A673 (cell line): ENCODE measurements around the gene MPI.

DNA sequence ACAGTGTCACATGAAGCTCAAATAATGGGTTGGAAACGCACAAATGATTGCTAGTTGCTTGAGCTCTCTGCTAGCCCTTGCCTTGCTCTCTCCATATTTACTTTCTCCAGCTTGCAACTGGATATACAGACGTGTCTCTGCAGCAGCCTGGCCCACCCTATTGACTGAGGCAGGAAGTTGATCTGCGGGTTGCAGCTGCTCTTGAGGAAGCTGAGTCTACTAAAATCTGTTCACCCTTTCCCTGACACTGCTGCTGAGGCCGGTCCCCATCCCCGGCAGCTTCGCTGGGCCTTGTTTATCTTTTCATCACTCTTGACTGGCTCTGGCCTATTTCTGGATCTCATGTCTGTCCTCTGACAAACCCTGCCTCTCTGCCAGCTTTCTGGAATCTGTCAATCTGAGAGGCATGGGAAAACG lies 16.6 kb upstream of the ISLR start:
- PRO-cap = no peak

- PRO-cap = no peak
Measured at GRCh38 chr15:74174752-74175401, 1.4 kb downstream of the ISLR start.

DNA sequence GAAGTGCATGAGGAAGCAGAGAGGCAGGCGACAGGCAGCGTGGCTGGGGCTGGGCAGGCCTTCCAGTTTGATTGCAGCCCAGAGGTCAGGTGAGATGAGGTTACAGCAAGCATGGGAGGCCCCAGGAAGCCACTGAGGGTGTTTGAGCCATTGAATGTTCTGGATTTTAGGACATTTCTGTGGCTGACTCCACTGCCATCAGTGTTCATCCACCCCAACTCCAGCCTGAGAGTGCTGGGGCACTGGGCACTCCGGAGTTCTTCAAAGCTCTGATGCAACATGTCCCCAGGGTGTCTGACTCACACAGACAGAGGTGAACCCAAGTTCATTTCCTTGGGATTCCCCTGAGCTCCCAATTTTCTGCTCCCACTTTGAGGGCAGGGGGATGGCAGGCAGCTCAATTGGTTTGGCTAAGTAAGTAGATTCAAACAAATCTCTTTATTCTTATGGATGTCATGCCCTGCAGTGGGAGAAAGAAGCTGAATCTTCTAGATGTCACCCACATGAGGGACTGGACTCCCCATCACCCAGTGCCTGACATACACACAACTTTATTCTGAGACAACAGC lies 2.2 kb downstream of the STRA6 start:
- PRO-cap = no peak

DNA sequence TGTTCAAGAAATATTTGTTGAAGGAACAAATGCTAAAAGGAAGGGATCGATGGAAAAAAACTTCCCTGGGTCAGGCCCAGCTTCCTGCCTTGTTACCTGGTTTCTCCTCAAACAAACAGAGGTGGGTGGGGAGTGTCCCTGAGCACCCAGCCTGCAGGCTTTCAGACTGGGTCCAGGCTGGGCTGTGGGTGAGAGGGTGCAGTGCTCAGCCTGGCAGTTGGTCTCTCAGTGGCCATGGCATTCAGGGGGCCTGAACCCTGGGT lies 14.4 kb upstream of the STRA6 start:
- PRO-cap = no peak

GRCh38 chr15:74382089-74382481 lies 14.6 kb upstream of the CYP11A1 start:
- PRO-cap = no peak

- PRO-cap = no peak
Measured at GRCh38 chr15:74417157-74417681, 16.5 kb downstream of the SEMA7A start.

DNA sequence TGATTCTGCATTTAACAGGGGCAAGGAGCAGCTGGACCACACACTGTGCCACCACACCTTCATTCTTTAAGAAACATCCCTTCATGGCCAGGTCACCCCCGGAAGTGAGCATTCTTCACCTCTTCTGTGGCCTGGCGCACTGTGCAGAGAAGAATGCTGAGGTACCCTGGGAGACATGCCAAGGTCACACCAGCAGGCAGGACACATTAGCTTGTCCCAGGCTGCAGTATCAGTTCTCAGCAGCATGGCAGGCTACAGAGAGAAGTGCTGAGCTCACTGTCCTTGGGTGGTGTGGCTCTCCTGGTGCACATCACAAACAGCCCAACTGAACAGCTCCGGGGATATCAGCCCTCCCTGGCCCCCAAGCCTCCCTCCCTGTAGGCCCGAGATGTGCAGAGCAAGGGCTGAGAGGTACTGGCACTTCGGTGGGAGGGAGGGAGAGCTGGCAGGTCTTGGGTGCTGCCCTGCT lies 13.5 kb downstream of the SEMA7A start:
- PRO-cap = no peak

DNA sequence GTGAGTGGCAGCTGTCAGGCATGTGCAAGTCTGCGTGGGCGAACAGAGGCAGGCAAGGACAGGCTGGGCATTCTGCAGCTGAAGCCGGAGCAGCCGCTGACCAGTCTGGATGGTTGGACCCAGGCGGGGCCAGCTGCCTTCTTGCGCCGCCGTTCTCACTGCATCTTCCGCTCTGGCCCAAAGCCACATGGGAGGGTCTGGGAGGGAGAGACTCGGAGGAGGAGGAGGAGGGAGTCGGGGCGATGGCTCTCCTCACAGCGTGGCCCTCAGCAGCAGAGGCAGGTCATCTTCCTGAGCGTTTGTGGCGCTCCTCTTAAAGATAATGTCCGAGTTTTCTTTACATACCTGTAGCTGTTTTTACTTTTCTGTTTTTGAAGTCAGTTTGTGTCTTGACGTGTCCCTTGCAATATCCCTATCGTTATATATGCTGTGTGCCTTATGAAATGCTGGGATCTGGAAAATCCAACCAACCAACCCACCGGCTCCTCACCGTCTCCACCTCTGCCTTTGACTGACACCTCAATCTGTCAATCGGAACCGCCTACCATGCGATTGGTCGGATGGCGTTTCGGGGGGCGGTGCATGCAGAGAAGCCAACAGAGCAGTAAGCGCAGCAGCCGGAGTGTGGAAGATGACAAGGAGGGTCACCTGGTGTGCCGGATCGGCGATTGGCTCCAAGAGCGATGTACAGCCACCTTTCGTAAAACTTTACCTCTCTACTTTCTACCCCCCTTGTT lies 6.1 kb downstream of the CLK3 start:
- PRO-cap = no peak

GRCh38 chr15:74631435-74632158 lies 16.0 kb downstream of the CLK3 start:
- PRO-cap = no peak

DNA sequence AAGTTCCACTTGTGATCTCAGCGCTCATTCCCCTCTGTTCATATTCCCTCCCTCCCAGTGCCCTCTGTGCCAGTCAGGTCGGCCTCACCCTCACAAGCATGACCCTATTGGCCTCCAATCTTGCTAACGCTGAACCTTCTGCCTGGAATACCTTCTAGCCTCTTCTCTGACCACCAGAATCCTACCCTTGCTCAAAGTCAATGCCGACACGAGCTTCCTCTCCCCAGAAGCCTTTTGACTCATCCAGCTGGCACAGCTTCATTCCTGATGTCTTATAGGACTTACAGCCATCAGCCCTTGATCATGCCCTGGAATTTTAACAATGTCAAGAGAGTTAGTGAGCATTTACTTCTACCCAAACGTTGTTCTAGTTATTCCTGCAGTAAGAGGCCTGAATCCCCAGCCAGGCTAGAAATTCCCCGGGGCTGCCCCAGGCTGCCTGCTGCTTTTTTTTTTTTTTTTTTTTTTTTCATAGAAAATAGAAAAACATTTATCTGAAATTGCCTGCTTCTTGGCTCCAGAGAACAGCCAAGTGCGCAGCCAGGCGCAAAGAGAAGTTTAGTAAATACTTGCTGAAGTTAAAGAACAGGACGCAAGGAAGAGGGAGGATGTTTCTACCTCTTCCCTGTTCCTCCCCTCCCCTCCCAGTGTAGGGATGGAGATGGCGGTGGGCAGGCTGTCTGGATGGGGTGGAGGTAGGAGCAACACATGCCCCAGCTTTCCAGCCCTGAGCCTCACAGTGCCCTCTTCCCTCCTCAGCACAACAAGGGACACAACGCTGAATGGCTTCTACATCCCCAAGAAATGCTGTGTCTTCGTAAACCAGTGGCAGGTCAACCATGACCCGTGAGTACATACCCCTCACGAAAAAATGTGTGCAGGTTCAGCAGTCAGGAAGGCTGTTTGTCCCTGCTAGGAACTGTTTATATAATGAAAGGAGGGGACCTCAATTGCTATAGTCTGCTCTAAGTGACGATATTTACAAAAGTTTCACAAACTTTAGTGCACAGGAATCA lies 4.1 kb downstream of the CYP1A2 start:
- PRO-cap = no peak

DNA sequence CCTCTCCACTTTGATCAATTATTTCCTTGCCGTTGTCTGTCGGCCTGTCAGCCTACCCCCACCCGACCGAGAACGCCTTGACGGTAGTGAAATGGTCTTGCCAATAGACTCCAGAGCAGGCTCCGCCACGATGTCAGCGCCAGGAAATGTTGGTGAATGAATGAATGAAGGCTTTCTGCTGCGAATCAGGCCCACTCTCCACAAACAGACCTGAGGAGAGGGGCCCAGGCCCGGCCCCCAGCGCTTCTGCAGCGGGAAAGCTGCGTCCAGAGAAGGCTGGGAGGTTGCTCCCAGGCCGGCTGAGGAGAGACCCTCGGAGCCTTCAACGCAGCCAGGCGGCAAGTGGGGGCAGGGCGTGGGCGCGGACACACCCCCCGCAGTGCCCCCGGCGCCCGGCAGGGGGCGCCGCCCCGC lies 269 bp upstream of the CSK start:
- PRO-cap = bidirectional peak, plus-strand start outside the sequence, minus-strand start at position 344 of the sequence

DNA sequence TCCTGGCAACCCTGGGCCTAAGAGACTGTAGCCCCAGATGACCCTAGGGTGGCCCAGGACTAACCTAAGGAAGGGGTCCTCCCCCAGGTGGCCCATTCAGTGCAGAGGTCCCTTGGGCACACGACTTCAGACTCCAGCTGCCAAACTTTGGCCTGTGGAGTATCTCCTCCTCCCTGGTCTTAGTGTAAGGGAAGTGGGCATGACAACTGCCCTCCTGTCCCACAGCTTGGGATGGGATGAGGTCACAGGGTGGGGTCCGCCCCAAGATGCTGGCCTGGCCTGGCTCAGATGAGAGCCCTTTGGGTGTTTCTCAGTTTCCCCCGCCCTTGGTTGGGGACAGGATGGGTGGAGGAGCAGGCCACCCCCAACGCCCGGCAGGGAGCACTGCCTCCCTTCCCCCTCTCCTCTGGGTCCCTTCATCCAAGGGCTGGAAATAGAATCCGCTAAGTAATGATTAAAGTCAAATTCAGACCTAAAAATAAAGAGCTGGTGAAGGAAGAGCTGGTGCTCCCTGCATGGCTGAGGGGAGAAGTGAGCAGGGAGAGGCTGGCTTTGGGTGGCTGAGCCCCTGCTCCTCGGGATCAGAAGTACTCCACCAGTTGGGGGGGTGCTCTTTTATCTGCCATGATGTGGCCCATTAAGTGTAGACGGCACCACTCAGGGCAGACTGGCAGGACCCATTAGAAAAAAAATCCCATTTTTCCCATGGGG lies 5.0 kb downstream of the CSK start:
- PRO-cap = no peak

DNA sequence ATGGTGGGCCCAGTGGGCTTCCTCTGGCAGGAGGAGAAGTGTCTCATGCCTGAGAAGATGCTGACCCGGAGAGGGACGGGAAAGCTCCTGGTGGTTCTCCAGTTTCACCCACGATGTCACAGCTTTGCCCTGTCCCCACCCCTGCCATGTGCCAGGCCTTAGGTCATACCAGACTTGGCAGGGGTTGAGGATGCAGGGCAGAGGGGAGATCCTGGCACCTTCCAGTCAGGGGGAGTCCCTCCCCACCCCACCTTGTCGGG lies 9.1 kb upstream of the LMAN1L start:
- PRO-cap = no peak

DNA sequence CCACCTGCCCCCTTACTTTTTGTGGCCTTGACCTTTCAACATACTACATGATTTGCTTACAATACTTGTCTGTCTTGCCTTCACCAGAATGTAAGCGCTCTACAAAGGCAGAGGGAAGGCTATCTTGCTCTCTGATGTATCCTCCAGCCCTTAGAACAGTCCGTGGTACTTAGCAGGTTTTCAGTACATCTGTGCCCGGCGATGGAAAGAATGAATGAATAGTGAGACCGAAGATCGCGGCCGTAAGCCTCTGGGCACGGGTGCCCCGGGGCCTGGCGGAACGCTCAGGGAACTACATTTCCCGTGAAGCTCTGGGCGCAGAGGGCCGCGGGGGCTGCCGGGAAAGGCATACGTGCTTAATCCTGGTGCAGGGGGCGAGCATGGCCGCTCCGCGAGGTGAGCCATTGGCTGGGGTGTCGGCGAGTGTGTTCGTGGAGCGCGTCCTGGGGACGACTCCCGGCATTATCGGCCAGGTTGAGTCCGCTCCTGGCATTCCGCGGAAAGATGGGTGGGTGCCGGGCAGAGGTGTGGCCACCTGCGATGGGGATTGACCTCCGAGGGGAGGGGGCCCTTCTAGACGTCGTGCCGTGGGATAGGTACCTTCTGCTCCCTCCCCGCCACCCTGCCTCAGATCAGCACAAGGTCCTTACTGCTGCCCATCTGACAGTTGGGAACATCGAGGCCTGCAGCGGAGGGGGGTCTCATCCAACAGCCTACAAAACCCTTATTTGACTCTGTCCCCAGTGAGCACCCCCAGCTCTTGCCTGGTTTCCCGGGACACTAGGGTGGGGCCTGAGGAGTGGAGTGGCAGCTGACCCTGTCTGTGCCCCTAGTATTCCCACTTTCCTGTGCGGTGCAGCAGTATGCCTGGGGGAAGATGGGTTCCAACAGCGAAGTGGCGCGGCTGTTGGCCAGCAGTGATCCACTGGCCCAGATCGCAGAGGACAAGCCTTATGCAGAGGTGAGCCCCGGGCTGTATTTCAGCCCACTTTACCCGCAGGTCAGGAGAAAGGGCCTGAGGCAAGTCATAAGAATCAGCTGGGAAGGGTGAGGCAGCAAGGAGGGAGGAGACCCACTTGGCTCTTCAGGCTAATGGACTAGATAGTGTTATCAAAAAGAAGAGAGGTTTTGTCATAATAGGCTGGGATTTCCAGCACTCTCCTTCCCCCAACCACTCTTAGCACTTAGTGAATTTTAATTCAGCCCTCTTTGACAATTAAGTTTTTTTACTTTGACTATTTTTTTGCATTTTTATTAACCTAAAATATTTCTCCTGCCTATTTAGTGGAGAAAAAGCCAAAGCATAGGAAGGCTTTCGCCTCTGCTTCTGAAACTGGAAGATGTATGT lies at the start of gene MPI:
TSS of gene MPI (plus strand) at position 349 of the 1,348 bp plus-strand sequence.
- PRO-cap = bidirectional peak, plus-strand start at position 381 of the sequence, minus-strand start at position 216 of the sequence

DNA sequence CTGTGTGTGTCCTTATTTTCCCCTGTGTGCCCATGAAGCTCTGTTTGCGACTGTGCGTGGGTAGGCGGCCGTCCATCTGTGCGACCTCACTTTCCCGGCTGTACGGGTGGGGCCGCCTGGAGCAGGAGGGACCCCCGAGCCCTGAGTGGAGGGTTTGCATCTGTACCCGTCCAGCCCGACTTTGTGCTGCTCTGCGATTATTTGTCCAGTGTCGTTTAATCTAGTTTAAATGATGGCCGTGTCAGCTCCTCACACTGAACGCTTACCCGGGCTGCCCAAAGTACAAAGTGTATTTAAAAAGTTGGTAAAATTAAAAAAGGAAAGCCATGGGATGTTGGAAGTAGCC lies 306 bp downstream of the PPCDC start:
- PRO-cap = no peak

GRCh38 chr15:75036223-75036763 lies 12.9 kb downstream of the PPCDC start:
- PRO-cap = no peak

- PRO-cap = no peak
Measured at GRCh38 chr15:75208151-75208854, 6.6 kb downstream of the C15orf39 start.

DNA sequence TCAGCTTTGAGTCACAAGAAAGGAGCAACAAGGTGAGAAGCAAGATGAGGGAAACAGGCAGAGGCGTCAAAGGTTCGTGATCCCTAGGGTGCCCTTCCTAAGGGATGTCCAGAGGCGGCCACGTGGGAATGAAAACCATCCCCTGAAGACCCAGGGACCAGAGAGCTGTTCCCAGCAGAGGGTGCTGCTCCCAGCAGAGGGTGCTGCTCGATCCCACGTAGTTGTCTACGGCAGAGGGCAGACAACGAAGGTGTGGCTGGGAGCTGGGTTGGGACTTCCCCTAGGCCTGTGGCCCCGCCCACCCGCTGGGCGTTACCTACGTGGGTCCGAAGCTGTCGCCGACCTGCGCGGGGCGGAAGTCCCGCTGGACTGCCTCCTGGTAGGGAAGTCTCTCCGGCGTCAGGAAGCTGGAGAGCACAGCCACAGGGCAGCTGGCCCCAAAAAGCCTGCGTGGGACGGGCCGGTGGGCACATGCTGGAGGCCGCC lies 611 bp downstream of the MAN2C1 start:
- PRO-cap = bidirectional peak, plus-strand start at position 356 of the sequence, minus-strand start at position 164 of the sequence

DNA sequence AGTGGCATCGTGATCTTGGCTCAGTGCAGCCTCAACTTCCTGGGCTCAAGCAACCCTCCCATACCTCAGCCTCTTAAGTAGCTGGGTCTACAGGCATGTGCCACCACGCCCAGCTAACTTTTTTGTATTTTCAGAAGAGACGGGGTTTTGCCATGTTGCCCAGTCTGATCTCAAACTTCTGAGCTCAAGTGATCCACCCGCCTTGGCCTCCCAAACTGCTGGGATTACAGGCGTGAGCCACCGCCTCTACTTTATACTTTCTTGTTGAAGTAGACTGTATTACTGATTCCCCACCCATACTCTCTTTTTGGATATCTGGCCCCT lies 17.6 kb upstream of the MAN2C1 start:
- PRO-cap = no peak

DNA sequence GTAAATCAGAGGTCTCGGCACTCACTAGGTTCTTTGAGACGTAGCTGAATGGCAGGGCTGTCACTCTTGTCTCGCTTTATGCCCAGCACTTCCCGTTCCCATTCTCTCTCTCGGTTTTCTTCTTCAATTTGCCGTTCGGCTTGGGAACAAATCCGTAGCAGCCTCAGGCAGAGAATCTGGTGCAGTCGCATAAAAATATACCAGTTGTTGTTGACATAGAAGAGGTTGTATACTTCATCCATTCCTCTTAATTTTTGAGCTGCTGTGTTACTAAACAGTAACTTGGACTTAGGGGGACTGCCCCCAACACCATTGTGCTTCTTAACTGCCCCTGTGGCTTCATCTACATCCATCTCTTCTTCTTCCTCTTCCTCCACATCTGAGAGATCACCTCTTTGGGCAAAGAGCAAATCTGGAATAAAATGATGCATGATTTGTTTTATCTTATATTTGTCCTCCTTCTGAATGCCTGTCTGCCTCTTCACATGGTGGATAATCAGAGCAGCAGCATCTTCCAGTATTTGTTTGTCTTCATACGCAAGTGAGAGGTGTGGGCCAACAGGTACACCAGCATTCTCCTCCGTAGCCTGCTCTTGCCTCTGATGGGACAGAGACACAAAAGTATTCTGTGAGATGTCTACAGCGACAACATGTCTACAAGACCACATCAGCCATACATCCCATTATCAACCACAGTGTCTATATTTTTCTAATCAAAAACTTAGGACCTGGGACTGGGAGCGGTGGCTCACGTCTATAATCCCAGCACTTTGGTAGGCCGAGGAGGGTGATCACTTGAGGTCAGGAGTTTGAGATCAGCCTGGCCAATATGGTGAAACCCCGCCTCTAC lies 24.0 kb upstream of the MAN2C1 start:
- PRO-cap = no peak